Sigmoid colon (tissue), 4 donors: ENCODE results near the gene PHYH.

DNA sequence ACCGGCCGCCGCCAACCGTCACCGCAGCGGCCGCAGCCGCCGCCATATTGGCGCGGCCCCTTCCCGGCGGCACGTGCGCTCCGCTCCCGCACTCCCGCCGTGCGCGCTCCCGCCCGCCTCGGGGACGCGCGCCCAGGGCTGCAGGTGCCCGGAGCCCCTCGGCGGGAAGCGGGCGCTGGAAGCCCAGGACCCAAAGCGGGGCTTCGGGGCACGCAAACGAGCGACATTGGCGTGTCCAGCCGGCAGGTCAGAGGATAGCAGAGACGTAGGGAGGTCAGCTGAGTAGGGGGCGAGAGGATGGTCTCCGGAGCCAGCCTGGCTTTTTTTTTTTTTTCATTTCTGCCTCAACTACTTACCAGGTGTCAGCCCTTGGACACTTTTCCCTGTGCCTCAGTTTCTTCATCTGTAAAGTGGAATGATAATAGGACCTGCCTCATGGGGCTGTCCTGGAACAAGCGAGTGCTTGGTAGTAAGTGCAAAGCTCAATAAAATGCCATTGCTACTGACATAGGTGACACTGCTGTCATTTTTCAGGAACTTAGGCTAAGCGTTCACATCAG, 352 bp upstream of the USP6NL start:
- PRO-cap, result no peak
- RAMPAGE, long total RNA, 4 experiments, result no peak in any of the 4 experiments

- PRO-cap, result no peak
- RAMPAGE, long total RNA, 4 experiments, result no peak in any of the 4 experiments
Observed at GRCh38 chr10:11673231-11674475, 62.2 kb upstream of the USP6NL start.

DNA sequence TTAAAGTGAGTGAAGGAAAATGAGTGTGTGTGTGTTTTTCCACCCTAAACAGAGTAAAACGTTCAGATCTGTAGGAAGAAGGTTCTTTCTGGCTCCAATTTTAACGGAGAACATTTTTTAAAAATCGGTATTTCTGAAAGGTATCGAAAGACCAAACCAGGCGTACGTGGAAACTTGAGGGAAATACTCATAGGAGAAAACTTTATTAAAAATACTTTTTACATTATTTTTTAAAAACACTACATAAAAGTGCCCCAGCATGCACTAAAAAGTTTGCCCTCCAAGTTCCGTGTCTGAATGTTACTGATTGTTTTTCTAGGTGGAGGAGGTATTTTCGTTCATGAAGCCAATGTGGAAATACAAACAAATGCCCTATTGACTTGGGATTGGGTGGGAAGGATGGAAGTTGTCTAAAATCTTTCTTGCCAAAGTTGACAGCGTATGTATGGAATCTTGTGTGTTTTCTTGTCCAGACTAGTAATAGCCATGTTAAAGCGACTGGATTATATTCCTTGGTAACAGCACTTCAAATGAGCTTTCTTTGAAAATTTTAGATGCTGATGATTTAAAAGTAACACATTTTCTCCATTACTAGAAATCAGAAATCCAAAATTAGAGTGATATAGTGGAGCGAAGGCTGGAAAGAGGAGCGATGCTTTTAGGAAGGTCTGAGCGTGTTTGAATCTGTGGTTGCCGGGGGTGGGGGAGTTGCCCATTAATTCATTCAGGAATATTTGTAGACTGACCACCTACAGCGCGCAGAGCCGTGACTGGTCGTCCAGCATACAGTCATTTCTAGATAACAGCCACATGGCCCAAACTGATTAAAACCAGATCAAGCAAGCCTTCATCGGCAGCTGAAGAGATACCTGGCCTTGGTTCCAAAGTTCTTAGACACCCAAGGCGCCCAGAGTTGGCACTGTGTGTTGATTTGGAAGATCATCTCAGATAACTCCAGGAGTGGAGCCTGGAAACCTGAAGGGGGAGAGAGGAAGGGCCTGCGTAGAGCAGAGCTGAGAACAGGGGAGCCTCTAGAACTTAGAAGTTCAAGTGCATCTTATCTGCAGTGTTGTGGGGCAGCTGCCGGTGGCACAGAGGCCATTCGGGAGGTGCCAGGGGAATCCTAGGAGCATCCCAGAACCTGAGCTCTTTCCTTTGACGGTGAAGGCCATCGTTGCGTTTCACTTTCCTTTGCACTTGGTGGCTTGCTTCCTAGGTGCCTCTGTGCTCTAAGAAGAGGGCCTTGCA, 1.5 kb downstream of the PROSER2 start:
- PRO-cap, result no peak
- RAMPAGE, long total RNA, 4 experiments, result no peak in any of the 4 experiments

- PRO-cap, result no peak
- RAMPAGE, long total RNA, 4 experiments, result no peak in any of the 4 experiments
Observed at GRCh38 chr10:11846204-11846990, 23.2 kb downstream of the PROSER2 start.

DNA sequence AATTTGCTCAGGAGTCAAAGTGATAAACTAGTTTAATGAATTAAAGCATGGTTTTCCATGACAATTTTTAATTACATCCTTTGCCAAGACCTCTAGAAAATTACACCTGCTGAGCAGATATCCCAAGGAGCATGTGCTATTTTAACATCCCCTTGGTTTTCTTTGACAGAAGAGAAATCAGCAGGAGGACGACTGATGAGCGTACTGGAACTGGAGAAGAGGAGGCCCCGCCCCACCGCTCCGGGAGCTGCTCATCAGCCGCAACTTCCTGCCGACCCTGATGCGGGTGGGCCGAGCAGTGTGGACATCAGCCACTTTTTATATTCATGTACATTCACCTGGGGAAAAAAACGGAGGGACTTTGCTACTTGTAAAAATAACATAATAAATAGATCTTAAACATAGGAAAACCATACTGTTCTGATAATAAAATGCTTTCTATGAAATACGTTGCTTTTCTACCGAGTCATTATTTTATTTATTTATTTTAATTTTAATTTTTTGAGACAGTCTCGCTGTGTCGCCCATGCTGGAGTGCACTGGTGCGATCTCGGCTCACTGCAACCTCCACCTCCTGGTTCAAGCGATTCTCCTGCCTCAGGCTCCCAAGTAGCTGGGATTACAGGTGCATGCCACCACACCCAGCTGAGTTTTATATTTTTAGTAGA, 54.3 kb downstream of the CDC123 start:
- PRO-cap, result no peak
- RAMPAGE, long total RNA, 4 experiments, result no peak in any of the 4 experiments

DNA sequence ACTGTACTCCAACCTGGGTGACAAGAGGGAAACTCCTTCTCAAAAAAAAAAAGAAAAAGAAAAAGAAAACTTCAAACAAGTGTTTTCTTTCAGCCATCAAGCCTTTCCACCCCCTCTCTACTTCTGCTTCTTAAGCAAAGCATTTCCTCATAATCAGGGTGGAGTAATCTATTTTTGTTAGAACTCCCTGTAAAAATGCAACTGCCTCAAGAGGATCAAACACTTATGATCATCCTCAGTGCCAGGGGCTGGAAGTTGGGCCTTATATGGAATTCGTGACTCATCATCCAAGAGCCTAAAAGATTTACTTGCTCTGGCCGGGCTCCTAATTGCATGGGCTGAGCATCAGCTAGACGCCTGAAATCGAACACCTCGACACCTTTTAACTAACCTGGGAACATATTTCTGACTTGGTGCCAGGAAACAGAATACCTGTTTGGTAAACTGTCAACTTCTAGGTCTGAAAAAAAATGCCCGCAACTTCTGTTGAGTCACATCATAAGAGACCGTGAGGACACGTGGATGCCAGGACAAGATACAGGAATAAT, 74.9 kb downstream of the CDC123 start:
- PRO-cap, result no peak
- RAMPAGE, long total RNA, 4 experiments, result no peak in any of the 4 experiments

DNA sequence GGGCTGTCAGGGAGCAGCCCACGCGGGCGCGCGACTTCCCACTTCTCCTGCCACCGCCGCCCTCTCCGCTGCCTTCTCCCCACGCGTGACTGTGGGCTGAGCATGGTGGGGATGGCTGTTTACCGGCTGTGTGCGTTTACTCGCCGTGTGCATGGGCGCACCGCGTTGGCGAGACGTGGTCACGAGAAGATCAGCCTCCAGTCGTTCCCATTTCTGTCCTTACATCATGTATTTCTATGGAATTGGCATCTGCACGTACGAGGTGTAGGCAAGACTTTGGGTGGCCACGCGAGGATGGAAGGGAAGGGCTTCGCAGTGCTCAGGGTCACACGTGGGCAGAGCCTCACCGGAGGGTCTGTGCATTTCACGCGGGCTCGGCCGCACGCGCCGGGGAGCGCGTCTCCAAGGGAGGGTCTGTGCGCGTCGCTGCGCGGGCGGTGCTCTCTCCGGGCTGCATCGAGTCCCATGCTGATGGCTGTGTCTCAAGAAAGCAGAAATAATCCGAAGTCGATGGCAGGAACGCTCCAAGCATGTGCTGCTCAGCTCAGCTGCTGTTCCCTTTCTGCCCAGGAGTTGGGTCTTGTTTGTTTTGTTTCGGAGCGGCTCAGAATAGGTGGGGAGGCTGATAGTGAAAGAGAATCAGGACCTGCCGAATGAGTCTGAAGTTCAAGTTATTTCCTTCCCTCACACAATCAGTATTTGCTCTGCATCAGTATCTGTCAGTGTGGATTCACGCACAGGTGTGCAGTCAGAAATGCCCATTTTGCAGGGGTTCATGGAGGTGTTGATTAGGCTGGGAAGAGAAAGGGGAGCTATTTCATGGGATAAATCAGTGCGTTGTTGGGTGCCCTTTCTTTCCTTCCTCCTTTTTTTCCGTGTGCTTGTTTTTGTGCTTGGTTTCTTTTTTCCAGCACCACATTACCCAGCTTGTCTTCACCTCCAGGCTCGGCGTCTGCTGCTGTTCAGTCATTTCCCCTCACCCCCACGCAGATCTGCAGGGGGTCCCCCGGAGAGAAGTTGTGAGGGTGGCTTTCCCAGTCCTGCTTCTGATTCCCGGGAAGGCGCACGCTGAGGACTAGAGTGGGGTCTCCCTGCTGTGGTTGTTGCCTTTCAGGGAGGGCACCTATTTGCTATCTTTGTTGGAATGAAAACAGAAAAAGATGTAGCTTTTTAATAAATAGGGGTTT, 1.2 kb downstream of the CAMK1D start:
- PRO-cap, result no peak
- RAMPAGE, long total RNA, 4 experiments, result no peak in any of the 4 experiments

DNA sequence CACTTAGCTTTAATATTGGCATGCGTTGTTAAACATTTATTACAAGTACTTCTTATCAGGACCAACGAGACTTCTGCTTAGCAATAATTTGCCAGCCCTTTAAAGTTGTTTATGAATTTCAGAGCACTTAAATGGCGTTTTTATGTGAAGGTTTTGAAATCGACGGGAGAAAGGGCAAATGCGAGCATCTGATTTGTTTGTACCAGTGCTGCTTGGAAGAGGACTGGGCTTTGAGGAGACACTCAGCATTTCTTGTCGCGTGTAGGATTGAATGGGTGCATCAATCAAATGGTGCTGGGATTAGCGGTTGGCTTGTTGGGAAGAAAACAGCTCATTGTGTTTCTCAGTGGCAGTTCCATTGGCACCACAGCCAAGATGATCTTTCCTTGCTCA, 56.4 kb downstream of the CAMK1D start:
- PRO-cap, result no peak
- RAMPAGE, long total RNA, 4 experiments, result no peak in any of the 4 experiments

- PRO-cap, result no peak
- RAMPAGE, long total RNA, 4 experiments, result no peak in any of the 4 experiments
Observed at GRCh38 chr10:12418913-12419869, 69.8 kb downstream of the CAMK1D start.

DNA sequence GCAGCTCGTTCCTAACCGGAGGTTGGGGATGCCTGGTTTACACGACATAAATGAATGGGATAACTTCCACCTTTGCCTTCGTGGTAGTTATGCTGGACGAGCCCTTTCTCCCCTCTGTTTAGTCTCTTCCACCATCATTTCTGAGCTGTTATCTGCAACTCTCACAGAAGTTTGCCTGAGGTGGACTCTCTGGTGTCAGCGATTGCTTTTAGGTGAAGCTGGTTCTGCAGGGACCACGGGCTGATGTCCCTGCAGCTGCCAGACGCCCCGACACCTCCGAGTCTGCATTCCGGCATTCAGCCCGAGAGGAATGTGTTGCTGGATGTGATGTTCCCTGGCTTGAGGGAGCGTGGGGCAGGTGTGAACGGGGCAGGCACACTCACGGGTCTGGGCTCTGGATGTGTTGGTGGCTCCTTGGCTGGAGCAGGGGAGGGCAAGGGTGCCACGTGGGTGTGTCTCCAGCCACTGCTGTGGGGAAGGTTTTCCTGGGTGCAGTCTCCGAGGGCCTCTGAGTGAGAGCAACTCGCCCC, 140.3 kb downstream of the CAMK1D start:
- PRO-cap, result no peak
- RAMPAGE, long total RNA, 4 experiments, result no peak in any of the 4 experiments

- PRO-cap, result no peak
- RAMPAGE, long total RNA, 4 experiments, result no peak in any of the 4 experiments
Observed at GRCh38 chr10:12598910-12599690, 249.8 kb downstream of the CAMK1D start.

DNA sequence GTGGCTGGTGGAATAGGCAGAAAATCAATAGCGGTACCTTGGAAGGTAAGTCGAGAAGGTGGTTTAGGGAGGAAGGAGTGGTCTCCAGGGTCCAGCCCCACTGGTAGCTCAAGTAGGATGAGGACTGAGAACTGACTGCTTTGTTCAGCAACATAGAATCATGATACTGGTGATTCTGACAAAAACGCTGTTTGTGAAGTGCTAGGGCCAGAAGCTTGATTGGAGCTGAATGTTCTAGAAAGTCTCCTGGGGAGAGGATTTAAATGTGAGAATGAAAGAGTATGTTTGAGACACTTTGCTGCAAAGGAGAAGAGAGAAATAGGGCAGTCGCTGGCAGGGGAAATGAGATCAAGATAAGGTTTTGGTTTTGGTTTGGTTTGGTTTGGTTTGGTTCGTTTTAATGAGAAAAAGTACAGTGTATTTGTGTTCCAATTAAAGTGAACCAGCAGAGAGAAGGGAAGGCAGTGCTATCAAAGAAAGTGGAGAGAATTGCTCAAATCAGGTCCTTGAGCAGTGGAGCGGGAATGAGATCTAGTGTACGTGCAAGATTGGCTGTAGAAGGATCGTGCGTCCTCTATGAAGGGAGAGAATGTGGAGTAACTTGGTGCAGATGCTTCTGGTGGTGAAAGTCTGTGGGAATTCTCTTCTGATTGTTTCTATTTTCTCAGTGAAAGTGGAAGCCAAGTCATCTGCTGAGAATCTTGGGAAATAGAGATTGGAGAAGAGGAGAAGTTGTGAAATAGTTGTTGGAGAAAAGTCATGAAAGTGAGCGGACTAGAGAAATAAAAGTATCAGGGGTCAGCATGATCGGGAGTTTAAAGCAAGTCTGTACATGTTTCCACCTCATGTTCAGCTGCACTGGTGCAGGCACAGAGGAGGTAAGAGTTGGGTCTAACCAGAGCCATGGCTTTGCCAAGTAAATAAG, 270.6 kb downstream of the CCDC3 start:
- PRO-cap, result no peak
- RAMPAGE, long total RNA, 4 experiments, result no peak in any of the 4 experiments

DNA sequence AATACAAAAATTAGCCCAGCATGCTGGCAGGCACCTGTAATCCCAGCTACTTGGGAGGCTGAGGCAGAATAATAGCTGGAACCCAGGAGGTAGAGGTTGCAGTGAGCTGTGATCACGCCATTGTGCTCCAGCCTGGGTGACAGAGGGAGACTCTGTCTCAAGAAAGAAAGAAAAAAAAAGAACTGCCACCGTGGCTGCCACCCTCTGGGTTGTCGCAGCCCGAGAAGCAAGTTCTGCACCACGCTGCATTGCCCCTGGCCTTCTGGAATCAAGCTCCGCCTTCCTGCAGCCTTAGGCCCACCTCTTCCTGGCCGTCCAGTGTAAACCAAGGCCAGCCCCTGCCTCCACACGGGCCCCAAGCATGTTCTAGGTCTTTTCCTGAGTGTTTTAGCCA, 189.1 kb downstream of the CCDC3 start:
- PRO-cap, result no peak
- RAMPAGE, long total RNA, 4 experiments, result no peak in any of the 4 experiments

DNA sequence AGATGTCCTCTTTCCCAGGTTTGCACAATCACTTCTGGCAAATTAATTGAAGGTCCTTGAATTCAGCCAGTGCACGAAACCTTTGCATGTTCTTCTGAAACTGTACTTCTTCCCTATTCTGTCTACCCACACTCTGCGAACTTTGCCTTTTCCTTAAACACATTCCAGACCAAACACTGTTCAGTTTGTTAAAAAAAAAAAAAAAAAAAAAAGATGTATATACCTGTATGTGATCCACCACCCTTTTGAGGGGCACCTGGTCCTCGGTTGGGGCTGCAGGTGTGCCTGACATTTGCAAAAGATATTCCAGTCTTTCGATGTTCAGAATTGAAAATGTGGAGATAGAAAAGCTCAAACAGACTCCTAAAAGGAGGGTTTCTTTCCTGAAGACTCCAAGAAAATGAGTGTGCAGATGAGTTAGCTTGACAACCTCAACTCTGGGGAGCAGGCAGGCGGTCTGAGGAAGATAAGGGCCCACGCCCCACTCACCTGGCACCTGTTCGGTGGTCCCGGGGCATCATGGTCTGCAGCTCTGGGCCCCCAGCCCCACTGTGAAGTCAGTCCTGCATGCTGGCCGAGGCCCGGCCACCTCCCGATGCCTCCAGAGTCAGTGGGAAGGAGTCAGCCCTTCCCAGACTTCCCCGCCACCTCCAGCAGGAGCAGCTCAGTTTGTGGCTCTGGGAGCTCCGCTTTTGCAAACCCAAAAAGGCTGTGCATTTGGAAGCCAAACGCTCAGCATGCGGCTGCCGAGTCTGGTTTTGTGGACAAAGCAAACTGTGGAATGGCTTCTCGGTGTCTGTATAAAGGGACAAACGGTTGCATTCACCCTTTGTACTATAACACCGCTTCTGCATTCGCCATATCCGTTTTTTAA, 167.5 kb downstream of the CCDC3 start:
- PRO-cap, result no peak
- RAMPAGE, long total RNA, 4 experiments, result no peak in any of the 4 experiments

DNA sequence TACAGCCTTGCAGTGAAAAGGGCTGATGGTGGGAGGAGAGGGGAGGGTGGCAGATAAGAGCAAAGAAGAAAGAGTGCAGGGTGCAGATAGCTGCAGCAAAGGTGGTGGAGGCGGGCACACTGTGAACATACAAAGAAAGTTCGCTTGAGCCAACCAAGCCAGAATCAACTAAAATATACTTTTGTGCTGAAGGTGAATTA, 8.1 kb upstream of the OPTN start:
- PRO-cap, result no peak
- RAMPAGE, long total RNA, 4 experiments, result no peak in any of the 4 experiments

- PRO-cap, result bidirectional peak, plus-strand start at chr10:13300164, minus-strand start at chr10:13300060
- RAMPAGE, long total RNA, 4 experiments, result start-site peak on the minus strand in 4 of 4 experiments, at chr10:13300057-13300069 at its widest, 71 to 210 reads per replicate
Observed at GRCh38 chr10:13299984-13300428, at the start of gene PHYH. Gene PHYH (minus strand): TSS chr10:13300064.

- PRO-cap, result no peak
- RAMPAGE, long total RNA, 4 experiments, result no peak in any of the 4 experiments
Observed at GRCh38 chr10:13335991-13336594, 12.0 kb downstream of the SEPHS1 start.

DNA sequence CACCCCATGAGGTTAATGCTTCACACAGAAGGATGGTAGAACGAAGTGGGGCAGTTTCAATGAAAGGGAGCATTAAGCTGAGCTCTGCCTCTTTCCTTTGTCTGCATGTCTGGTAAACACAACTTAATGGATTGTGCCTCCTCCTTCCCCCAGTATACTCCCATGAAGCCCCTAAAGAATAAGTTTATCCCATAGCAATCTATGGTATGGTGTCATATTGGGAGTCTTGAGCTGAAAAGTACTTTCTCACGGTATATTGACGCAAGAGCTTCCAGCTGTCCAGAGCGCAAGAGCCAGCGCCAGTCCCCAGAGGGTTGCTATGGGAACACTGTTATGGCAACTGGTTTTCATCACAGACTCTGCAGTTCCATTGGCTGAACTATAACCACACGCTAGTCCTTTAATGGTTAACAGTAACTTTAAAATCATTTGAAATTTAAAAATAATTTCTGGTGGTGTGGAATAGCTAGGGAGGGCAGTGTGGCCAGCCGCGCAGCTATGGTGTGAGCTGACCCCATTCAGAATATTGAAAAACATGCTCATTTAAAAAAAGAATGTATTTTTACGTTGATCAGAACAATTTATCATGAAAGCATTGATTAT, 46.9 kb downstream of the PRPF18 start:
- PRO-cap, result no peak
- RAMPAGE, long total RNA, 4 experiments, result no peak in any of the 4 experiments

DNA sequence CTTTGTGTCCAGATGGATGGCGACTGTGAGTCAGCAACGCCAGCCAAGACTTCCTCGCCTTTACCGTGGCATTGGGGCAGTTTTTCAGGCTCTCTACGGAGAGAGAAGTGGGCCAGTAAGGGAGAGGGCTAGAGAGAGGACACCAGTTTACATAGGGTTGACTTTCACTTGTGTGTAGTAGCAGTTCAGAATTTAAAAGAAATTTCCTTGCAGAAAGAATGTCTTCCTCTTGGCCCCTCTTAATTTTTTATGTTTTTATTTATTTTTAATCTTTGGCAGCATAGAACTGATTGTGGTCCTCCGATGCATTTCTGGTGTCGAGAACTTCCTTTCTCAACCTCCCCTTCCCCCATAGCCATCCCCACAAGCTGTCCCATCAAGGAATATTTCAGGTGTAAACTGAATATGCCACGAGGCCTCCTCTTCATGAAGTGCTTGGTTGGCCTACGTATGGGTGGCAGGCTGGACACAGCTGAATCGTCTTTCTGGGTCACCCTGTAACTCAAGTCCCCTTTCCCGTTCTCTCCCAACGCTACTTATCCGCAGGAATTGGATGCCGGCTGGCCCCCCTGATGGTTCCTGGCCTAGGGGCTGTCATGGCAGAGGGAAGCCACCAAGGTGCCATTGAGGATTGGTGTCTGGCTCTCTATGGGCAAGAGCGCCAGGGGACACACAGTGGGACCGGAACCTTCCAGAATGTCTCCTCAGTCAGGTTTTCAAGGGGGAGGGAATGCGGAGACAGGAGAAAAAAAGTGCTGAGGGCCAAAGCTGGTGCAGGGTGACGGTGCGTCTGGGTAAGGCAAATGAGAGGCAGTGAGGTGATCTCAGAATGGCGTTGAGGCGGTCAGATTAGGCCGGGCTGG, 59.5 kb downstream of the PRPF18 start:
- PRO-cap, result no peak
- RAMPAGE, long total RNA, 4 experiments, result no peak in any of the 4 experiments

- PRO-cap, result no peak
- RAMPAGE, long total RNA, 4 experiments, result no peak in any of the 4 experiments
Observed at GRCh38 chr10:13679660-13680101, 92.9 kb downstream of the PRPF18 start.